ENCODE data around the genes H4C16, SMCO3 and STRAP.

- PRO-cap = no peak
- RRBS = no CpG with 5 or more reads among the region's 9 CpGs
Measured at GRCh38 chr12:14554197-14554932, 13.3 kb downstream of the PLBD1 start.

DNA sequence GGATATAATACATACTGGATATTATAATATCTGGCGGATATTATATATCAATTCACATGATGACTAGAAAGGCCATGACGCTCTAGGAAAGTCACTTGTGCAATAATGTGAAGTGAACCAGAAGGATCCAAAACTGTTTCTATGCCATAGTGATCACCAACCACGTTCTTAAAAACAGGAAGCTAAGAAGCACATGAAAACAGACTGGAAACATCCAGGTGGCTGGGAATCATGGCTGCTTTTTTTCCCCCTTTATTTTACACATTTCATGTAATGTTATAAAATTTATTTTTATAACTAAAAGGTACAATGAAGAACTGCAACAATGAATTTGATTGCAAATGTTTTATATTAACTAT lies 1.4 kb downstream of the GUCY2C start:
- PRO-cap = no peak
- RRBS = no CpG with 5 or more reads among the region's 3 CpGs

DNA sequence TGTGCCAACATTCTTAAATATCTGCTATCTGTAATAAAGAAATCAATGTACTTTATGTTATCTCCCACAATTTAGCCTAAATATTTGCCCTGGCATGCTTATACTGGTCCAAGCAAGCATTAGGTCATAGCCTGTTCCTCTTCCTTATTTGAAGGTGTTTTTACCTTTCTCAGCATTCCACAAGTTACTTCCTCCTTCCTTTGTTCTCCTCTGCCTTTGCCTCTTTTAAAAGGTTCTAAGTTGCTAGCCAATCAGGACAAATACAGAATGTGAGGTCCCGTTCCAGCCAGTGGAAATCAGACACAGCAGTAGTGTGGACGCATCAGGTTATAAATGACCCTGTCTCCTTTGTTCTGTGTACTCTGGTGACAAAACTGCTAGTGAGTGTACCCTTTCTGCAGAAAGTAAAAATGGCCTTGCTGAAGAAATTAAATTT lies 5.0 kb downstream of the H4C16 start:
- PRO-cap = no peak
- RRBS = no CpG with 5 or more reads among the region's 2 CpGs

- PRO-cap = bidirectional peak, plus-strand start at chr12:14771244, minus-strand start at chr12:14771131
- RRBS = no CpG with 5 or more reads among the region's 8 CpGs
Measured at GRCh38 chr12:14771052-14771311, at the start of gene H4C16. TSS of gene H4C16 (minus strand) at chr12:14771131.

DNA sequence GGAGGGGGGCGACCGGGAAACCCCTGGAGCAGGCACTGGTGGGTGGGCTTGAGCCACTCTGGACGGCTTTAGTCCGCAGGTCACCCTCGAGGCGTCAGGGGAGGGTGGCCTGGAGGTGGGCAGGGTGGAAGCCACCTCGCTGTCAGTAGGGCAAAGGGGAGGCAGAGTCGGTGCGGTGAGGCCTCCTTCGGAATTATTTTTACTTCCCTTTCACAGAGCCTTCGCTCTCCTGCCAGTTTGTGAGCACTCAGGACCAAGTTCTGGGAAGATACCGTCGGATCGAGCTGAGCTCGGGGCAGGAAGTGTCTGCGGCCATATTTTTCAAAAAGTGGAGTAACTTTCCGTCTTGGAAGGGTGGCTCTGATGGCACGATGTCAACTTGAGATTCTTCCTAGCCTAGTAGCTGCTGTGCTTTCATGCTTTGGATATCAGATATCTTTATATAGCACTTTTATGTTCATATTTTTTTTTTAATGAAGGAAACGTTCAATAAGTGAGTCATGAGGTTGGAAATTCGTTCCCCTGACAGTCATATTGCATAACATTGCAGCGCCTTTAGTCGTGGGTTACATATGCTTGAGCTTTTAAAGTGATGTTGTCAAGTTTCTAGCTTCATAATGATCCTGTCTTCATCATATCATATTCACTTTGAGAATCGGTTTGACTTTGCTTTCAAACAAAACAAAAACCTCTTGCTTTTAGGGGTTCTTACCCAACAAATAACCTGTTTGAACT lies 1.0 kb downstream of the H2AJ start:
- PRO-cap = bidirectional peak, plus-strand start at position 615 of the sequence, minus-strand start at position 262 of the sequence
- RRBS = no CpG with 5 or more reads among the region's 23 CpGs

DNA sequence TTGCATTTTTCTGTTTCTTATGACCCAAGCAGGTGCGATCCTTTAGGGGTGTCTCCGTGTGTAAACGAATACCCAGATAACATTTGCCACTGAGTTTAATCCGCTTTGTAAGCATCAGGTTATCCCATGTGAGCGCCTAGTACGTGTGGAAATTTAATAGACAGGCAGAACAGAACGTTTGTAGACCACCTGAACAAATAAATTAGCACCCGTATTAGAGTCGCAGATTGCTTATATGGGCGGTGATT lies 289 bp downstream of the C12orf60 start:
- PRO-cap = no peak
- RRBS = no CpG with 5 or more reads among the region's 10 CpGs

DNA sequence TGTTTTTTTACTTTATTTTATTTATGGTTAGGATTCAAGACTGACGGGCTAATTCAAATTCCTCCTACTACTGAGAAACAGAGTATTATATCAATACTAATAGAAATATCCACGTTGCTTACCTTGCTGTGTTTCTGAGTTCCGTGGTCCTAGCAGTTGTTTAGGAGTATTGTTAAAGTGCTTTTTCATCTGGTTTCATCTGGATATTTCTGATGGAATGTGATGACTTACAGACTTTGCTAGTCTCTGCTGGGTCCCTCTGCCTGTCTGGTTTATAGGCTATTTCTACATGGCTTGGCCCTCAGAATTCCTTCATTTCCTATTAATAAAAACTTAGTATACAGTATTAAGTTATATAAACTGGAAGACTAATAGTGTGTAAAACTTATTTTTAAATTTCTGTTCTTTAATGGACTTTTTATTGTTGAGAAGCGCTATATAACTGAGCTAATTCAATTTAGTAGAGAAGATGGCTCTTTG lies at the start of gene SMCO3:
Gene SMCO3 (minus strand): TSS at position 179 of the 480 bp plus-strand sequence.
- PRO-cap = no peak
- RRBS = no CpG with 5 or more reads among the region's 4 CpGs

DNA sequence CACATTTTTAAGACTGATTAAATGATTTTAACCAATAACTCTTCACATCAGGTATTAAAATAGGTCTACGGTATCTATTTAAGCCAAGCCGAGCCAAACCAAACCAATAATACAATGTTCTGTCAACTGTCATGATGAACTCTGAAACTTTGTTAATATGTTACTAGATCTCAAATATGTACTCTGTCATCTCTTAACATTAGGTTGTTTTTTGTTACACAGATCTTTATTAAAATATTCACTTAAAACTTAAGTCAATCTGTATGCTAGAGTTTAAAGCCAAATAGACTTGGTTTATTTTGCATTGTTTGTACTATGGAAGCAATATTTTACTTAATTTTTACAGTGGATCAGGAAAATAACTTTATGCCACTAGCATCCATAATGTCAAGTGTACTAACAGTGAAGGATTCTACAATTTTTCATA lies 929 bp downstream of the ART4 start:
- PRO-cap = no peak
- RRBS = no CpG with 5 or more reads among the region's 2 CpGs

DNA sequence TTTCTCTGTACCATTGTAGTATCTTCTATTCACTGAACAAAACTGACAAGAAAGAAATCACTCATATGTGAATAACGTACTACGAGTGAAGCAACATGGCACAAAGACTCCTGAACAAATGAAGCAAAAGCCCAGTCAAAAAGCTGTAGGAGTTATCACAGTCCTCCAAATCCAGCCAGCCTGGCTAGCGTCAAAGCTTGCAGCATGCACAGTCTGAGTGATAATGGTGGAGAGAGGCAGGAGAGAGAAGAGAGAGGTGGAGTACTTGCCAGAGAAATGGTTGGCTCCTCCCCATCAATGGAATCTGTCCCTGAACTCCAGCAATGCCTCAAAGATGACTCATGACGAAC lies 10.5 kb downstream of the ARHGDIB start:
- PRO-cap = no peak
- RRBS = no CpG with 5 or more reads among the region's 4 CpGs

- PRO-cap = no peak
- RRBS = no CpG with 5 or more reads among the region's 3 CpGs
Measured at GRCh38 chr12:14959804-14960368, 1.5 kb downstream of the ARHGDIB start.

DNA sequence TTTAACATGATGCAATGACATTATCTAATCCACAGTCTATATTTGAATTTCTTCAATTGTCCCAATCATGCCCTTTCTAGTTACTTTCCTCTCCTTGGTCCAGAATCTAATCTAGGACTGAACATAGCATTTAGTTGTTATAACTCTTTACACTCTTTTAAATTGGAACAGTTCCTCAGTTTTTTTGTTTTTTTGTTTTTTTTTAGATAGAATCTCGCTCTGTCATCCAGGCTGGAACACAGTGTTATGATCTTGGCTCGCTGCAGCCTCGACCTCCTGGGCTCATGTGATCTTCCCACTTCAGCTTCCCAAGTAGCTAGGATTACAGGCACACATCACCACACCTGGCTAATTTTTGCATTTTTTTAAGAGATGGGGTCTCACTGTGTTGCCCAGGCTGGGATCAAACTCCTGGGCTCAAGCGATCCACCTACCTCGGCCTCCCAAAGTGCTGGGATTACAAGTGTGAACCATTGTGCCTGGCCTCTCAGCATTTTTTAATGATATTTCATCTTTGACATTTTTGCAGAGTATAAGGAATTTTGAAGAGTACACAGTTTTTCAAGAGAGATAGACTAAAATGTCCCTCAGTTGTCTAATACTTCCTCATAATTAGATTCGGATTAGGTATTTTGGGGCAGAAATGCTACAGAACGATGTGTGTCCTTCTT lies 63.0 kb downstream of the RERG start:
- PRO-cap = no peak
- RRBS = no CpG with 5 or more reads among the region's 7 CpGs

DNA sequence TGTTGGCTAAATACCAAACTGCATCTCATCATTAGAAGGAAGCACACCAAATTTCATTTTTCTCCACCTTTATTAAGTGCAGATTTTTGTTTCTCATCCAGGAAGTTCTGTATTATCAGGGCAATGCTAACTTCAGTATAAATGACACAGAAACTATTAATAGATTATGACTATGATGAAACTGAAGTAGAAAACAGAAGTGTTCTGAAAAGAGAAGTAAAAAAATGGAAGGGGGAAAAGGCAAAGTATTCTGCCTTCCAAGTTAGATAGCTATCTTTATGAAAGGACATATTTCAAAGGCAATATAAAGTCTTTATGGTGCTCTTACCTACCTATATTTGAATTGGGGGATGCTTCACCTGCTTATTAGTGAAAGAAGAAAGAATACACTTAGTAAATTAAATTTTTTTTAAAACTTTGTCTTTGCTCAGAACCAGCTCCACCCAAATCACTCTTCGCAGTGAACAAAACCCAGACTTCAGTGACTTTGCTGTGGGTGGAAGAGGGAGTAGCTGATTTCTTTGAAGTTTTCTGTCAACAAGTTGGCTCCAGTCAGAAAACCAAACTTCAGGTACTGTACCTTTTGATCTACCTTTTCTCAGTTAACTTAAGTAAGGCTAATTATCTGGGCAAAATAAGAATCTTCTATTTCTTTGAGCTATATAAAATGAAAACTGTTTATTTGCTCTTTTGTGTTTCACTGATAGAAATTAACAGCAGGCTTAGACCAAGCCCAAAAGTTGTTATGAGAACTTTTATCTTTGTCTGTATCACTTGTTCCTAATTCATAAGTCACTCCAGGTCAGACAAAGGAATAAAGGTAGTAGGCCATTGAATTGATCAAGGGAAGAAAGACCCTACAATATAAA lies 224.1 kb downstream of the PTPRO start:
- PRO-cap = no peak
- RRBS = no CpG with 5 or more reads among the region's 1 CpG

DNA sequence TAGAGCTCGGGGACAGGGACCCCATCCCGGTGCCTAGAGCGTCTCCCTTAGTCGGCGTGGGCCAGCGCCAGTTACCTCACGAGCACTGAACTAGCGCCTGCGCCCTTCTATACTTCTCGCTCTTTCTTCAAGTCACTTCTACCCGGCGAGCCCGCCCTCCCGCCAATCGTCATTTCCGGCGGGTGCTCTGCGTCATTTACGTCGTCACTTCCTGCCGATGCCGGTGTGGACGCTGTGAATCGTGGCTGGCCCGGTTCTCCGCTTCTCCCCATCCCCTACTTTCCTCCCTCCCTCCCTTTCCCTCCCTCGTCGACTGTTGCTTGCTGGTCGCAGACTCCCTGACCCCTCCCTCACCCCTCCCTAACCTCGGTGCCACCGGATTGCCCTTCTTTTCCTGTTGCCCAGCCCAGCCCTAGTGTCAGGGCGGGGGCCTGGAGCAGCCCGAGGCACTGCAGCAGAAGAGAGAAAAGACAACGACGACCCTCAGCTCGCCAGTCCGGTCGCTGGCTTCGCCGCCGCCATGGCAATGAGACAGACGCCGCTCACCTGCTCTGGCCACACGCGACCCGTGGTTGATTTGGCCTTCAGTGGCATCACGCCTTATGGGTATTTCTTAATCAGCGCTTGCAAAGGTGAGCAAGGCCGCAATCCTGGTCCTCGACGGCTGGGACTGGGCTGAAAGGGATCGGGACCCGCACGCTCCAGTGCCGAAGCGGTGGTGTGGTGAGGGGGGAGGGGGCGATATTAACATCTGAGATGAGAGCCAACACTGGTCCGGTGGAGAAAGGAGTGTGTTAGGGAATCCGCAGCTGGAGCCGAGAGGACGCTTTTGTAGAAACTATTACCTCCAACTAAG lies at the start of gene STRAP:
Gene STRAP (plus strand): TSS at position 200 of the 856 bp plus-strand sequence.
- PRO-cap = bidirectional peak, plus-strand start at position 207 of the sequence, minus-strand start at position 87 of the sequence; bidirectional peak, plus-strand start at position 657 of the sequence, minus-strand start at position 592 of the sequence
- RRBS = no CpG with 5 or more reads among the region's 61 CpGs

DNA sequence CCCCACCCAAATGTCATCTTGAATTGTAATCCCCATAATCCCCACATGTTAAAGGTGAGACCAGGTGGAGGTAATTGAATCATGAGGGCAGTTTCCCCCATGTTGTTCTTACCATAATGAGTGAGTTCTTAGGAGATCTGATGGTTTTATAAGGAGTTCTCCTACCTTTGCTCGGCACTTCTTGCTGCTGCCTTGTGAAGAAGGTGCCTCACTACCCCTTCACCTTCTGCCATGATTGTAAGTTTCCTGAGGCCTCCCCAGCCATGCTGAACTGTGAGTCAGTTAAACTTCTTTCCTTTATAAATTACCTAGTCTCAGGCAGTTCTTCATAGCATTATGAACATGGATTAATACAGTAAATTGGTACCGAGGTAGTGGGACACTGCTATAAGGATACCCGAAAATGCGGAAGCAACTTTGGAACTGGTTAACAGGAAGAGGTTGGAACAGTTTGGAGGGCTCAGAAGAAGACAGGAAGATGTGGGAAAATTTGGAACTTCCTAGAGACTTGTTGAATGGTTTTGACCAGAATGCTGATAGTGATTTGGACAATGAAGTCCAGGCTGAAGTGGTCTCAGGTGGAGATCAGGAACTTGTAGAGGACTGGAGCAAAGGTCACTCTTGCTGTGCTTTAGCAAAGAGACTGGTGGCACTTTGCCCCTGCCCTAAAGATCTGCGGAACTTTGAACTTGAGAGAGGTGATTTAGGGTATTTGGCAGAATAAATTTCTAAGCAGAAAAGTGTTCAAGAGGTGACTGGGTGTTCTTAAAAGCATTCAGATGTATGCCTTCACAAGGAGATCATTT lies 102.4 kb downstream of the DERA start:
- PRO-cap = no peak
- RRBS = no CpG with 5 or more reads among the region's 5 CpGs

DNA sequence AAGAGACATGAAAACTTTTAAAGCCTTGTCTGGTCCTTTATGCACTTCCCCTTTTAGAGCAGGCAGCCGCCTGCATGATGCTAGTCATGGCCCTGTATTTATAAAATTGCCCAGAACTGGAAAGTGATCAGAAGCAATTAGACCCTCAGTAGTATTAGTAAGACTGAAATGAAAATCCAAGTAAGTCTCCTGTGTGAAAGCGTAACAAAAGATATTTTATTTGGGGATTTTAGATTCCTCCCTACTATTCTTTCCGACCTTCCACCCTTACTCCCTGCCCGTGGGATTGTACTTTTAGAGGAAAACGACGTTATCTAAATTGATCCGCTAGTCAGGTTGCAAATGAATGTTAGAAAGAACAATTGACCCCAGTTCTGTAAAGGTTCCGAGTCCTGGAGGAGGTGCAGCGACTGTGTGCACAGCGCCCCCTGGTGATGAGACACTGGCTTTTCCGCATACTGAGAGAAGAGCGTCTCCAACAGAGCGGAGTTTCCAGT lies 12.3 kb downstream of the MGST1 start:
- PRO-cap = no peak
- RRBS = no CpG with 5 or more reads among the region's 13 CpGs

- PRO-cap = no peak
- RRBS = no CpG with 5 or more reads among the region's 8 CpGs
Measured at GRCh38 chr12:16586312-16586779, 19.6 kb downstream of the LMO3 start.

DNA sequence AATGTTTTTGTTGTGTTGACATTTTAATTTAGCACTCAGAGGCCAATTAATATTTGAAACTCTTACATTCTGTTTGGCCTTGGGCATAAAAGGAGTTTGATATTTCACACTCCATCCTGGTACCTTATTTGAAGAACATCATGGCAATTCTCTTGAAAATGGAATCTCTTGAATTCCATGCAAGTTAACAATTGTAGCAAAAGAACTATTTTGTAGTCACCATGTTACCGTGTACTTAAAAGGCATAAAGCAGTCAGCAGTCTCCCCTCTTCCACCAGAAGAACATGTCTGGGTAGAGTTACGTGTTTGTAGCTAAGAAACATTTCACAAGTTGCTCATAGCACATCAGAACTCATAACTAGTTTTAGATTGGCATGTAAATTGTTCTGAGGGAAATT lies 2.8 kb downstream of the LMO3 start:
- PRO-cap = no peak
- RRBS = no CpG with 5 or more reads among the region's 2 CpGs

GRCh38 chr12:18284517-18285010 lies 23.2 kb downstream of the PIK3C2G start:
- PRO-cap = no peak
- RRBS = no CpG with 5 or more reads among the region's 1 CpG

GRCh38 chr12:19155866-19156761 lies 26.6 kb downstream of the PLEKHA5 start:
- PRO-cap = no peak
- RRBS = no CpG with 5 or more reads among the region's 6 CpGs

- PRO-cap = no peak
- RRBS = no CpG with 5 or more reads among the region's 4 CpGs
Measured at GRCh38 chr12:19353750-19354151, 85.5 kb upstream of the AEBP2 start.

Measured in MCF 10A (cell line).